Fallopian tube (tissue), 1 donor: ENCODE measurements around a stretch of chr2.

DNA sequence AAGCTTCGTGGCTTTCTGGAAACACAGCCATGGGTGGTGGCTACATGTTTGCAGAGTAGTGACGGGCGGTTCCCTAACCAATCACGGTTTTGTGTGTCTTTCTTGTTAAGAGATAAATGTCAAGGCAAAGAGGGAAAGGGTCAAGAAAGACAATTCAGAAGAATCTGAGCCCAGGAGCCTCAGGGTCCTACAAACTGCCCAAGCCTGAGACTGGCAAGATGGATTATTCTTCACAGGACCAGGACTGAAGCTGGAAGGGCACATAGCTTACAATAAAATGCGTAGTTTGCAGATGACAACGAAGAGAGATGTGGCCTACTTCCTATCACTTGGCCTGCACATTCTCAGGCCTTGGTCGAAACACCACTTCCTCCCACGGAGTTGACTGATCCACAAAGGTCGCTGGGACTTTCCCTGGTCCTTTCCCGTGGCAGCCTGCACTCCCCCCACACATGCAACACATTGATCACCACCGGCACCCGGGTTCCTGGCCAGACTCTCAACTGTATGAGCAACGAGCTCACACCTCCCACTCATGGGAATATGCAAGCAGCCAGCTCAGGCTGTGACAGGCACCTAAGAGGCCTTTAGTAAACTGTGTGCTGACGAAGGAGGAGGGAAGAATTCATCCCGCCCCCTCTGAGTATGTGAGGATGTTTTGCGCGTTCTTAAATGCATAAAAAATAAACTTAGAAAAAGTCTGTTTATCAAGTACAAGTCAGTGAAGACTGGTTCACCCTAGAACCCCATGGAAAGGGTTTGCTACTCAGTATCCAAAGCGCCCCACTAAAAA lies 154.6 kb downstream of the EIPR1 start:
- PRO-cap = no peak

DNA sequence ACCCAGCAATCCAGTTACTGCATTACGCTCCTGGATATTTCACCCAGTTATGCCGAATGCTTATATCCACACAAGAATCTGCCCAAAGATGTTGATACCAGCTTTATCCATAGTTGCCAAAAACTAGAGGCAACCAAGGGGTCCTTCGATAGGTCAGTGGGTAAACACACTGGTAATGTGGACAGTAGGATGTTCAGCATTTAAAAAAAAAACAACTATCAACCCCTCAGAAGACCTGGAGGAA lies 40.4 kb downstream of the TRAPPC12 start:
- PRO-cap = no peak

DNA sequence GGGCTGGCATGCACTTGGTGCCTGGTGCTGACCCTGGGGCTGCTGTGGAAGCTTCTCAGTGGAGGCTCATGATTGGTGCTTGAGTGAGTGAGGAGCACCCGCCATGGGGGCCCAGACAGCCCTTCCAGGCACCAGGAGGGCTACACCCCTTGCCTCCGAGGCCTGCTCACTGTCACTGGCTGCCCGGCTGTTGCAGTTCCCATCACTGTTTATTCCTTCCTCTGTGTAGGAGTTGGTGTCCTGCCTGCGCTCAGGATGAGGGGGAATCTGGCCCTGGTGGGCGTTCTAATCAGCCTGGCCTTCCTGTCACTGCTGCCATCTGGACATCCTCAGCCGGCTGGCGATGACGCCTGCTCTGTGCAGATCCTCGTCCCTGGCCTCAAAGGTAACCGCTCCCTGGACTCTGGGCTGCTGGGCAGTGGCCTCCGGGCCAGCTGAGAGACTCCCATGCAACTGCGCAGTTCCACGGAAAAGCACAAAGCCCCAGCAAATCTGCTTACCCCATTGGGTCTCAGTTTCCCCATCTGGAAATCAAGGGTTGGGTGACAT lies 9.2 kb downstream of the COLEC11 start:
- PRO-cap = no peak

- PRO-cap = no peak
These were observed 22.6 kb downstream of the COLEC11 start for GRCh38 chr2:3617495-3617992.

- PRO-cap = no peak
These were observed 31.4 kb downstream of the COLEC11 start for GRCh38 chr2:3626280-3626788.

- PRO-cap = no peak
These were observed 1.4 kb upstream of the SOX11 start for GRCh38 chr2:5690773-5691143.

- PRO-cap = no peak
These were observed 4.3 kb downstream of the SOX11 start for GRCh38 chr2:5696413-5696934.

DNA sequence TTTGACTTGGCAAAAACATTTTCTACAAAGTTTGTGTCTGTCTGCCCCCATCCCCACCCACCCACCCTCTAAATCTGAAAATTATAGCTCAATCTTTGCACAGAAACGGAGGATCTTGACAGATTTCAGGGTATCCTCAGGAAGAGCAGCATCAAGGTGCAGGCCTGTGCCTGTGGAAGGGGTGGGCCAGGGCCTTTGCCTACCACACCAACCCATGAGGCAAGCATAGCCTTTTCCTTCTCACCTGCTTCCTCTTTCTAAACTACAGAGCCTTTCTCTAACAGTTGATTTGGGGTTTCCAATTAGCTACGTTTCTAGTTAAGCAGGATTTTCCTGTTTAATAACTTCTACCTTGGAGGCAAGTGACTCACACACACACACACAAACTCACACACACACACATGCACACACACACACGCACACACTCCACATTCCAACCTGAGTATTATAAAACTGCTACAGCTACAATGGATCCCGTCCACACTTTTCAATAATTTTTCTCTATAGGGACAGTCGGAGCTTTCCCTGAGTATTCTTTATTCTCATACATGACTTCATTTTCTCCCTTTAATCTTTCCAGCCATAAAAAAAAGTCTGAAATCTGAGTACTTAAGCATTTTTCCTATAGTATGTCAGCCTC lies 84.9 kb downstream of the SOX11 start:
- PRO-cap = no peak

DNA sequence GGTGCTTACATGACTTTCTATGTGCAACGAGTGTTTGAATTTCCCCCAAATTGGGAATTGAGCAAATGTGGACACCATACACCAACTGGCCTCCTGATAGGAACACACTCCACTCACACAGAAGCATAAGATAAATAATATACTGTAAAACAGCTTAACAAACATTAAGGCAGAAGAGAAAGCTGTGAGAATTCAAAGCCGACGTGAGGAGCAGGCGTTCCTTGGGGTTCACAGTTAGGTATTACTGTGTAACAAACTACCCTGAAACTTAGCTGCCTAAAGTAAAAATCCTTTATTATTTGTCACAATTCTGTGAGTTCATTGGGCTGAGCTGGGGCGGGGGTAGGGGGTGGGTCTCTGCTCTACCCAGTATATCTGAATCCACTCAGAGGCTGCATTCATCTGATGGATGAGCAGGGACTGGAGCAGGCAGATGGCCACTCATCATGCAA lies 94.7 kb downstream of the SOX11 start:
- PRO-cap = no peak

DNA sequence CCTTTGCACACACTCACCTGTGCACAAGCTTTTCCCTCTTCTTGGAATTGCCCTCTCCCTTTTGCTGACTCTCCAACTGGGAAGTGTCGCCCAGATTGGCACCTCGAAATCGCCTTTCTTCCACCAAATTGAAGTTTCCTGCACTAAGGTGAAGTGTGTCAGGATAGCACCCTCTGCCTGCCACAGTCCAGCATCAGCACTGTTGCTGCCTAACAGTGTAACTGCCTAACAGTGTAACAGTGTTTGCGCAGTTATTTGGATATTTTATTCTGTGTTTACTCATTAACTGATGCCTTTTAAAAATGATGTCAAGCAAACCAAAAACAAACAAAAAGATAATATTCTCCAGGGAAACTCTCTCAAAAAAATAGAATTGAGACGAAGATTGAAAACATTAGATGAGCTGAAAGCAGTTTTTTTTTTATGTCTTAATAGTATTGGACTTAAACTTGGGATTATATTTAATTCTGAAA lies 738 bp upstream of the CMPK2 start:
- PRO-cap = unidirectional peak, minus-strand start at position 201 of the sequence

DNA sequence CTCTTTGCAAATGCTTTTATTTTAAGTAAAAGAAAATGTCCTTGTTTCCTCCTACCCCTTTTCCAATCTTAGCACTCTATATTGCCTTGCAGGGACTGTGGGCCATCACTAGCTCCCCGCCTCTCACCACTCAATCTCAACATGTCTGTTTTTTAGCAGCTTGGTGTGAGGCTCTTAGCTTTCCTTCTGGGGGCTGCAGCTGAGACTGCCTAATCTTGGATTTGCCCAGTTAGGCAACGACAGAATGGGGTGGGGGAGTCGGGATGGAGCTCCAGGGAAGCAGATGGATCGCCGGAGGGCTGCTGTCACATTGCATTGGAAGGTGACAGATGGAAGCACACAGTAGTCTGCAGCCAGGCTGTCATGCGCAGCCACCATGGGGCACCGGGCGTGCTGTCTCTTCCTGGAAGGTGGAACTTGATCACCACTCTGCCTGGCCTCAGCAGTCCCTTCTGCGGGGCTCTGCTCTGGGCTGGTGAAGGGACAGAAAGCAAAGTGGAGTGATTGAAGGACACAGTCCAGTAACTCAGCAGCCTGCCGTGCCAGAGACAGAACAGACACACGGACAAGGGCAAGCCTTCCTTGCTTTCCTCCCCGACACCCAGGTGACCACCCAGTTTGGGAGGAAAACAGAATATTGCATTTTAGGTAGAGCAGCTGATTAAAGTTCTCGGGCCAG lies 40.7 kb downstream of the RNF144A start:
- PRO-cap = no peak

DNA sequence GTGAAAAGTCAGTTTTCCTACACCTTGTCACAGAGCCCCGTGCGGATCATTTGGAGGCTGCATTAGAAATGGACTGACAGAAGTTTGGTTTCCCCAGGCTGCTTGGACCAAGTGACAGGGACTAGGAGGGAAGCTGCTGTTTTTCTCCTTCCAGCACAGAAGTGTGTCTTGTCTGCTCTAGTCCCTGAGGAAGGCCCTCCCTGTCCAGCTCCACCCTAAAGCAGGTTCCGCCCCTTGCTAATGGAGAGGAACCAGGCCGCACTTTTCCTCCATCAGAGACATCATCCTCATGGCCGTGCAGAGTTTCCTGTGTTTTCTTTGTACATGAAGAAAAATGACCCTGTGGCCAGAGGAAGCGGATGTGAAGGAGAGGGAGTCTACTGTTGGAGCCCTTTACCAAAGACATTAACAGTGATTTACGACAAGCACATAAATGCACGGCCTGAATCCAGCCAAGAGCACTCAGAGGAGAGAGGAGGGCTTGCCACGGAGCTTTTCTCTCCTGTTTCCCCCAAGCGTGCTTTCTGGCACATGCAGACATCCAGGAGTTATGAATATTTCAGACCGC lies 109.5 kb downstream of the RNF144A start:
- PRO-cap = no peak

GRCh38 chr2:7068195-7068690 lies 151.0 kb downstream of the RNF144A start:
- PRO-cap = no peak

DNA sequence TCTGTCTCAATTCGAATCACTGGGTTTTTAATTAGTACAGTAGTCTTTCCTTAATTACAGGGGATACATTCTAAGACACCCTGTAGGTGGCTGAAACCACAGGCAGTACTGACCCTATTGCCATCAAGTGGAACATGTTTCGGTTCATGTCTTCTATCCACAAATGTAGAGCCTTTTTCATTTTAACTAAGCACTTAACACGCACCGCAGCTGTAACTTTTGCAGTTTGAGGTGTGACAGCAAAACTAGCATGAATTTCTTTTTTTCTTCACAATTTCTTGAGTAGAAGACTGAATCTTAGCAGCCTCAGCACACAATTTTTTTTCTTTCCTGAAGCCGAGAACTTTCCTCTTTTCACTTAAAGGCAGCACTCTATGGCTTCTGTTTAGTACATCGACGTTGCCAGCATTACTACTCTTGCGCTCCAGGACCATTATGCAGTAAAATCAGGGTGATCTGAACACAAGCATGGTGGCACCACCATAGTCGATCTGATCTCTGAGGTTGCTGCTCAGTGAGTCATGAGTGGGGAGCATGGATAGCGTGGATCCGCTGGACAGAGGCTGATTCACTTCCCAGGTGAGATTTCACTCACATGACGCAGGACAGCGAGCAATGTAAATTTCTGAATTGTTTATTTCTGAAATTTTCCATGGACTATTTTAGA lies 805.2 kb downstream of the RNF144A start:
- PRO-cap = no peak

GRCh38 chr2:8229259-8229926 lies 452.5 kb upstream of the ID2 start:
- PRO-cap = no peak

- PRO-cap = no peak
These were observed 256.4 kb upstream of the ID2 start for GRCh38 chr2:8425424-8425907.

GRCh38 chr2:8575042-8575716 lies 106.7 kb upstream of the ID2 start:
- PRO-cap = no peak

- PRO-cap = no peak
These were observed 56.3 kb upstream of the ID2 start for GRCh38 chr2:8625540-8626038.

DNA sequence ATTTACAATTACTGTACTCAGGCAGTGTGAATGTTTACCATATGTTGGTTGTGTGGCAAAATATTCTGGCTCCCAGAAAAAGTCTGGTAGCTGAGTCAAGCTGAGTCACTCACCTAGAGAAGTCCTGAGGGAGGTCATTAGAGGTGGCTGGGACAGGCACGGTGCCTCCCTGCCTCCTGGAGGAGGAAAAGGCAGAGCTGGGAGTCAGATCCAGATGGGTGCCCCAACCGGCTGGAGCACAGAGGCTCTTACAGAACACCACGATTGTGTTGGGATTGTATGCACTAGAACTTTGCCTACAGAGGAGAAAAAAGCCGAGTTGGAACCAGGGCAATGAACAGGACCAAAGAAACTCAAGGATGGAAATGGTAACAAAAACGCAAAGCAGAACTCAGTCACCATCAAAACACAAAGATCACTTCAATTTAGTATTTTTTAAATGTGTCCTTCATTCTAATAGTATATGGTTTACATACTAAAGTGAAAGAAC lies 19.2 kb upstream of the ID2 start:
- PRO-cap = no peak

- PRO-cap = no peak
These were observed 56.8 kb upstream of the KIDINS220 start for GRCh38 chr2:8894167-8894720.